Occipital lobe (tissue), 2 donors: ENCODE measurements around the gene ATP2B2.

- RAMPAGE, long total RNA = no peak
These were observed 1.6 kb upstream of the TTLL3 start for GRCh38 chr3:9808288-9809115.

DNA sequence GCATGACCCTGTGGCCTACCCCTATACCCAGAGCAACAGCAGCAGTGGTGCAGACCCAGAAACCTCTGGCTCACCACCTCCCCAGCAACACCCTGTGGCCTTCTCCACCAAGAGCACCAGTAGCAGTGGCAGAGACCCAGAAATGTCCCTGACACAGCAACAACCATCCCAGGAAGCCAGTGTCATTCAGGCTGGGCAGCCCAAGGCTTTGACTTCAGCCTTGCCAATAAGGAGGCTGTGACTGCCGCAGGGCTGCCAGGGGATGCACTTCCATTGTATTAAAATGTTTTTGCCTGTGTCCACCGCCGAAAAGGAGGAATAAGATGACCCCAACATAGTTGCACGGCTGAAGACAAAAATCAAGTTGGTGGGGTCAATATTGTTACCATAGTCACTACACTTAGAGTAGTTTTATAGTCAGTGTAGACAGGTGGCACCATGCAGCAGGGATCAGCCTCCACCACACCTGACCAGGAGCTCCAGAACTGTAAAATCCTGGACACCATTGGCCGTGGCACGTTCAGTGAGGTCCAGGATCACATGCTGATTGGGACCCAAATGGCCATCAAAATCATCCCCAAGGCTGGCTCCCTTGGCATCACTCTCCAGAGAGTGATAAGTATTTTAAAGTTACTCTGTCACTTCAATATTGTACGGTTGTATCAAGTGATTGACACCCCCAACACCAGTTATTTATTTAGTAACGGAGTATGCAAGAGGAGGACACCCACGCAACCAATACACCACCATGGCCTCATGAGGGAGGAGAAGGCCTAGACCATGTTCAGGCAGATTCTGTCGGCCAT lies 16.6 kb upstream of the EMC3 start:
- RAMPAGE, long total RNA = no peak

DNA sequence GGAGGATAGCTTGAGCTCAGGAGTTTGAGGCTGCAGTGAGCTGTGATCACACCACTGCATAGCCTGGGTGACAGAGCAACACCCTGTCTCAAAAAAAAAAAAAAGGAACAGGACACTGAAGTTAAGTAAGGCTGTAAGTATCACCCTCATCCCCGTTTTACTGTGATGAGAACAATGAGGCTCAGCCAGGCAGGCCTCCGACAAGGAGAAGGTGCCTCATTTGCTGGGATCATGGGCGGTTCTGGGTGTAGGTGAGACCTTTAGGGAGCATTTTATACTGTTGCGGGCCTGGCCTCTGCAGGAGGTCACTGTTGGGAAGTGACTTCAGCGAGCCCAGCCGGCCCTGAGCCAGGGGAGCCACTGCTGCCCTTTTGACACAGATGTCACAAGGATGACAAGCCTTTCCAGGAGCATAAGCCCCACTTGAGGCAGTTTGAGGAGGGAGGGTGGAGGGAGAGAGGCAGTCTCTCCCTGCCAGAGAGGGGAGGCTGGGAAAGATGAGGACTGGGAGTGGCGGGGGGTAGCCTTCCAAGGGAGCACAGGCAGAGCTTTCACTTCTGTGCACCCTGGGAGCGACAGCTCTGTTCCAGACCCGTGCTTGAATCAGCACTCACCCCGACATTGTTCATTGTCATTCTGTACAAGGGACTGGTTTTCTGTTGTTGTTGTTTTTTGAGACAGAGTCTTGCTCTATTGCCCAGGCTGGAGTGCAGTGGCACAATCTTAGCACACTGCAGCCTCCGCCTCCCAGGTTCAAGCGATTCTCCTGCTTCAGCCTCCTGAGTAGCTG lies 30.9 kb downstream of the IRAK2 start:
- RAMPAGE, long total RNA = no peak

- RAMPAGE, long total RNA = no peak
These were observed 31.8 kb downstream of the IRAK2 start for GRCh38 chr3:10196432-10196992.

- RAMPAGE, long total RNA = no peak
These were observed 35.9 kb upstream of the TATDN2 start for GRCh38 chr3:10212349-10212796.

- RAMPAGE, long total RNA = no peak
These were observed 19.7 kb upstream of the TATDN2 start for GRCh38 chr3:10228594-10228929.

DNA sequence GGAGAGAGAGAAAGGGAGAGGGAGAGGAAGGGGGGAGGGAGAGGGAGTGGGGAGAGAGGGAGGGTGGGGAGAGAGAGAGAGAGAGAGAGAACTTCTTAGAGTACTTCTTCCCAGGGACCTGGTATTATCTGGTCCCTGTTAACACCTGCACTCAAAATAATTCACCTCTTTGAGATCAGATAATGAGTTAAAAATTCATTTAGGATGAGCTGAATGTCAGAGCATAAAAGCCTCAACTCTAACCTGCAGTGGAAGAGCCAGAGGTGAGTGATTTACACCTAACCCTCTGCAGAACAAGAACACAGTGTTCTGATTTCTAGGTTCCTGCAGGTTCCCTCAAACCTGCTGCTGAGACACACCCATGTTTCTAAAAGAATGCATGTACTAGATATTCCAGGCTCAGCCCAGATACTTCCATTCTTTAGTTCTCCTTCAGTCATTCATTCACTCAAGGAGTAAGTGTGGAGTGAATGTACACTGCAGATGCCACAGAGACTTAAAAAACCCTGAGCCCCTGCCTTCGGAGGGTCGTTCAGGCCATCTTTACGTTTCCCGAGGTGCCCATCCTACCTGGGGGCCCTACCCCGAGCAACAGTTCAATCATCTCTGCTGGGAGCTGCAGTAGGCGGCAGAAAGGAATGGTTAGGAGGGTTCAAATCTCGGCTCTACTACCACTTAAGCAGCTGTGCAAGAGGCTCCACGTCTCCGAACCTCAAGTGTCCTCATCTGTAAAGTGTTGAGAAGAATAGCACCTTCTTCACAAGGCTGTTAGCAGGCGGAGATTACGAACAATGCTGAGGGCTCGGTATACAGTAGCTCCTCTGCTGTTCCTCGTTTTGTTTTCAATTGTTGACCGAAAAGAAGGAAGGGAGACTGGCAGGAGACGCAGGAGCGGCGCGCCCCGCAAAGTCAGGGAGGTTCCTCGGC lies 710 bp downstream of the SEC13 start:
- RAMPAGE, long total RNA = no peak

DNA sequence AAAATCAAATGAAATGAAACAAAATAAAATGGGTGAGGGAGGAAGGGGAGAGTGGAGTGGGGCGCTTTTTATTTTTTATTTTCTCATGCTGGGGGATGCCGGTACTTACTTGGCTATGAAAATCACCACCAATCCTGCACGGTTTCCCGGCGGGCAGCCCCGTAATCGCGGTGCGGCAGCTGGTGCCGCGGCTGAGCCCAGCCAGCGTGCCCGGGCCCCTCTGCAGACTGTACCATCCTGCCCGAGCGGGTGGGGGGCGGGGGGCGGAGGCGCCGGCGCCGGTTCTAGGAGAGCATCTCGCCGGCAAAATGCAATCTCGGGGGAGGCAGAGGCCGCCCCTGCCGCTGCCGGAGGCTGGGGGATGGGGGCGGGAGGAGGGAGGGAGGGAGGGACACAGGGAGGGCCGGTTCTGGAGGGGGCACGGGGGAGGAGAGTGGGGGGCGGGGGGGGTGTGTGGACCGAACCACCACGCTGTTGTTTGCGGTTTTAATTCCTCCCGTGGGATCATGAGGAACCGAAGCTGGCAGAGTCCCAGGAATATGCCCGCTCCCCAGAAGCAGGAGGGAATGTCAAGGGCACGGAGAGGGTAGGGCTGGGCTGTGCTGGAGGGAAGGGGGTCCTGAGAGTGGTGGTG lies at the start of gene ATP2B2:
Gene ATP2B2, minus strand, starts transcription at position 231 of the 634 bp plus-strand sequence.
- RAMPAGE, long total RNA = no peak

GRCh38 chr3:10553482-10554263 lies 48.3 kb upstream of the ATP2B2 start:
- RAMPAGE, long total RNA = no peak

DNA sequence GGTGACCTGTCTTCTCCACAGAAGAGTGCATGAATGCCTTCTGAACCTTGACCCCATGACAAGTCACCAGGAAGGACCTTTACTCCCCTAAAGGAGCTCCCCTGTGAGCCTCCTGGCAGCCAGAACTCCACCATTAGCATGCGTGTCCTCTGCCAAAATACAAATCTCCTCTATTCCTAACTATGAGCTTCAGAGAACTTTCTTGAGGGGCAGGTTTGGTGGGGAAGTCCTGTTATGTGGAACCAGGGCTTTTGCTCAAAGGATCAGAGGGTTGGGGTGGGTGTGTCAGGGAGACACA lies 129.3 kb upstream of the ATP2B2 start:
- RAMPAGE, long total RNA = no peak

GRCh38 chr3:10769026-10769341 lies 47.0 kb upstream of the SLC6A11 start:
- RAMPAGE, long total RNA = no peak

DNA sequence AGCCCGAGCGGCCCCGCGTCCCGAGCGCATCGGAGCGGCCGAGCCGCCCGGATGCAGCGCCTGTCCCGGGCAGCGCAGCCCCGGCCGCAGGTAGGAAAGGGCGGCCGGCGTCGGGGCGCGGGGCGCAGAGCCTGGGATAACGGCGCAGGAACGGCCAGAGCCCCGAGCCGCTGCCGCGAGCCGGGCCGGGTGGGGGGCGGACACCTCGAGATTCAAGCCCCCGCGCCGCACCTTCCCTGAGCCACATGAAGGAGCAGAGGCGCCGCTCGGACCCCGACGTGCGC lies 234 bp downstream of the SLC6A1 start:
- RAMPAGE, long total RNA = no peak

GRCh38 chr3:10994362-10994808 lies 1.8 kb downstream of the SLC6A1 start:
- RAMPAGE, long total RNA = no peak

GRCh38 chr3:11195674-11196326 lies 41.5 kb downstream of the HRH1 start:
- RAMPAGE, long total RNA = no peak

GRCh38 chr3:11247219-11247765 lies 24.9 kb upstream of the ATG7 start:
- RAMPAGE, long total RNA = no peak

GRCh38 chr3:11433857-11434704 lies 161.9 kb downstream of the ATG7 start:
- RAMPAGE, long total RNA = no peak

- RAMPAGE, long total RNA = no peak
These were observed 175.9 kb downstream of the ATG7 start for GRCh38 chr3:11447737-11448832.

DNA sequence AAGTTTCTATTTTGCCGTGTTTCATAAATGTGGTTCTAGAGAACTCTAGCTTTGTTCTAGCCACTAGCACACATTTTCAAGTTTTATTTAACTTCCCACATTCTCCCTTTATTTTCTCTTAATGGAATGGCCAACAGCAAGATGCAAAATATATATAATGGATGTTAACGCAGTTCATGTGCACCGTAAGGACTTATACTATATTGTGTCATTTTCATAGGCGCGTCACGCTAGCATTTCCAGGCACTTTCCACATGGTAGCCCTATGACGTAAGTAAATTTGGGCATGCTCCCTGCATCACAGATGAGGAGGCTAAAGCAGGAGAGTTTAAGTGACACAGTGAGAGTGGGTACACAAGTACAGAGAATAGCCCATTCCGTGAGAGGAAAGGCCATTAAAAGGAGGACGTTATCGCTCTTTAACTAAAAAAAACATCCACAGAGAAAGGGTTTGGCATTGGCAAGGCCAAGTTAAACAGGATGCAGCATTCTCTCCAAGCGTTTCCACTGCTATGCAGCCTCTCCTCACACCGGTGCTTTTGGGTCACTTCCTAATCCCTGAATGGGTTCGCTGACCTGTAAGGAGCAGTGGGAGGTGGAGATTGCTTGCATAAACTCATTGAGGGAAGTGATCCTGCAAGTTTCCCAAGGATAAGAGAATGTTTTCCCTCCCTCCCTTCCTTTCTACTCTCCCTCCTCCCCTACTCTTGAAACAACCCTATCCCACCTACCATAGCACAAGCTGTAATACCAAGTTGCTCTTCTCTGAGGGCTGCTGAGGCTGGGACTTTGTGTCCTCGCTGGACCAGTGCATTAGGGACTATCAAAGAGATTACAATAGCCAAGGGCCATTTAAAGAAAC lies 147.7 kb downstream of the VGLL4 start:
- RAMPAGE, long total RNA = no peak

DNA sequence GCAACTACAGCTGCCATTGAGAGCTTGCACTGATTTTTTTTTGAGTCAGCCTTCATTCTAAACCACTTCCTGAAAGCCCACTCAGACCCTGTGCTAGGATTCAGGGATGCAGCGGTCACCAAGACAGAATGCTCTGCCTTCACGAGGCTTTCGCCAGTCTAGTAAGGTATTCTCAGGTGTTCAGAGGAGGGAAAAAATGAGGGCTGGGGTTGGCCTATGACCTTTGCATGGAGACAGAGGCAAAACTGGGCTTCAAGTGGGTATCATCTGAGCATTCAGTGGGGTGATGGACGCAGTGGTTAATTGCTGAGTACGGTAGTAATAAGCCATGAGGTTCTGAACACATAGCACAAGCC lies 3.6 kb downstream of the VGLL4 start:
- RAMPAGE, long total RNA = no peak

- RAMPAGE, long total RNA = no peak
These were observed 2.0 kb downstream of the VGLL4 start for GRCh38 chr3:11641373-11642374.